Neural progenitor cell (in vitro differentiated cells): ENCODE results near the genes CFL2, PPP2R3C, BRMS1L, NKX2-1 and PAX9.

DNA sequence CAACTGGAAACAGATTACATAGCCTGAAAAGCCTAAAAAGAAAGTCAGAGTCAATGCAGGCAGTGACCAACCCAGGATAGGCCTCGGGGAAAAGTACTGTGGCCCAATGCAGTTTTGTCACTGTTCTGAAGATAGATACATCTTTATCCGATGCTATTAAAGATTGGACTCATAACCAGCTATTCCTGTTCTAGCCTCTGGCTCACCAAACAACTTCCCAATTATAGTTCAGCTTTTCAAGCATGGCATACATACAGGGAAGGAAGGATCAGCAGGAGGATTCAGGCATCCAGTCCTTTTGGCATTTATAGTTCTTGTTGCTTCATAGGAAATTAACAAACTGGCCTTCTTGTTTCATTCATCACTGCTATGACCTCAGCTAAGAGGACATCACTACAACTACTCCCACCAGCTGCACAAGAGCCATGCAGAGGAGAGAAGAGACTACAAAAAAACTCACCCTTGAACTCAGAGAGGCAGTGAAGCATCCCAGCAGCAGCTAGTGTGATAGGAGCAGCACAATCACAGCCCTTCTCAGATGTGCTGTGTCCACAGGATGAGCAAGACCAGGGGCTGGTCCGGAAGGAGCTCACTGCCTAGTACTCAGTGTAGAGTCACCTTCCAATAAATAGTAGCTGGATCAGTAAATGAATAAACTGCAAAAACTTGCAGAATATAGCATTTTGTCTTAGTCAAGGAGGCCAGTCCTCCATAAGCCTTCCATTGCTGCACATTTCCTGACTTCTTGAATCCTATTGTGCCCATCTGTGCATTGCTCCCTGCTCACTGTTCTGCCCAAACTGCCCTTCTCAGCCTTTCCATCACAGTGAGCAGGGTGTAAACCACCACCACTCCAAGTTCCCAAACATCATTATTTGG, 100.4 kb downstream of the SPTSSA start:
- RAMPAGE, long total RNA, result no peak

DNA sequence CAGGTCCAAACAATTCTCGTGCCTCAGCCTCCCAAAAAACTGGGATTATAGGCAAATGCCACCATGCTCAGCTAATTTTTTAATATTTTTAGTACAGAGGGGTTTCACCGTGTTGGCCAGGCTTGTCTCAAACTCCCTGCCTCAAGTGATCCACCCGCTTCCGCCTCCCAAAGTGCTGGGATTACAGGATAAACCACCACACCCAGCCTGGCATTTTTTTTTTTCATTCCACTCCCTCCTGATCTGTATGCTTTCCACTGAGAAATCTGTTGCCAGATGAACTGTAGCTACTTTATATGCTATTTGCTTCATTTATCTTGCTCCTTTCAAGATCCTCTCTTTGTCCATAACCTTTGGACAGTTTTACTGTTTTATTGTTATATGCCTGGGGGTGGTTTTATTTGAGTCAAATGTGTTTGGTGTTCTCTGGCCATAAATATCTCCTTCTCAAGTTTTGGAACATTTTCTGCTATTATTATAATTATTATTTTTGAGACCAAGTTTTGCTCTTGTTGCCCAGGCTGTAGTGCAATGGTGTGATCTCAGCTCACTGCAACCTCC, 18.8 kb downstream of the EAPP start:
- RAMPAGE, long total RNA, result no peak

GRCh38 chr14:34605462-34605926, 24.5 kb downstream of the SNX6 start:
- RAMPAGE, long total RNA, result no peak

GRCh38 chr14:34688407-34689174, 25.8 kb downstream of the CFL2 start:
- RAMPAGE, long total RNA, result no peak

- RAMPAGE, long total RNA, result no peak
These were observed 14.2 kb downstream of the CFL2 start for GRCh38 chr14:34700072-34700682.

GRCh38 chr14:34714111-34715322, at the start of gene CFL2:
CFL2 (minus strand) TSS chr14:34714593.
- RAMPAGE, long total RNA, result no peak

GRCh38 chr14:34857550-34858140, 17.5 kb downstream of the BAZ1A start:
- RAMPAGE, long total RNA, result no peak

DNA sequence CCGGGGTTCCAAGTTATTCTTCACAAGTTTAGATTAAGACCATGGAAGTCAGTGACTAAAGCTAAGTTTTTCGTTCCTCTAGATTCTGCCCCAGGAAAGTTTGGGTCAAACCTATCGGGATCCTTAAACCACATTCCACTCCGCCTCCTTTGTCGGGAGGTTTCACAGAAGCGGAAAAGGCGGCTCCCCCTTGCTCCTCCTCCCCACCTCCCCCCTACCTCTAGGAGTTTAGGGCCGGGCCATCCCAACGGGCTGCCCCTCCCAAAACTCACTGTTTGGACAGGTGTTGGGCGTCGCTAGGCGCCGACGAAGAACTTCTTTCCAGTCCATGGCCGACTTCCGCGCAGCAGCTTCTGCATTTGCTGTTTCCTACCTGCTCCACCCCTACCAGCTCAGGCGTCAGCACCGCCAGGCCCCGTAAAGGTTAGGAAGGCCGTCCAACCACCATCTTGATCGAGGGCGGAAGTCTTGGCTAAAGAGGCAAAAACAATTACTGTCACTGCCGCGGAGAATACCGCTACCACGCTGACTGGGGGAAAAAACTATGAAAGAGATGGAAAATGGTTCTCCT, at the start of gene PPP2R3C:
TSS of gene PPP2R3C (minus strand) at position 361 of the 571 bp plus-strand sequence.
- RAMPAGE, long total RNA, result no peak

DNA sequence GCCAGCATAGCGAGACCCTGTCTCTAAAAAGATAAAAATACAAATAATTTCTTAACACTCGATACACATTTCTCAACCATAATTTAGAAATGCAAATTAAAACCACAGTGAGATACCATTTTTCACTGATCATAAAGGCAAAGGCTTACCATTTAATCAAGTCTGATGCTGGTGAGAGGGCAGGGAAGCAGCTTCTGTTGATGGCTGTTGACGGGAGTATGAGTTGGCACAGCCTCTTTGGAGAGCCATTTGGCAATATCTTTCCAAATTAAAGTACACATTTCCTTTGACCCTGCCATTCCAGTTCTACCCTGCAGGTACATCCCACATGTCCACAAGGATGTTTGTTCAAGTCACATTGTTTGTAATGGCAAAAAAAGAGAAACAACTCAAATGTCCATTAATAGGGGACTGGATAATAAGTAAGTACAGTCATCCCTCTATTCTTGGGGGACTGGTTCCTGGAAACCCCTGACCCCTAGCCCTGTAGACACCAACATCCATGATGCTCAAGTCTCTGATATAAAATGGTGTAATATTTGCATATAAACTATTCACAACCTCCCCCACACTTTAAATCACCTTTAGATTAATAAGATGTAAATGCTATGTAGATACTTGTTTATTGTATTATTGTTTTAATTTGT, 50.7 kb downstream of the NFKBIA start:
- RAMPAGE, long total RNA, result no peak

GRCh38 chr14:35825758-35826640, at the start of gene BRMS1L:
BRMS1L (plus strand) TSS chr14:35826338.
- RAMPAGE, long total RNA, result start-site peak on the plus strand at chr14:35826456-35826465, 109 and 99 reads in 2 replicates

- RAMPAGE, long total RNA, result no peak
These were observed 242.6 kb downstream of the BRMS1L start for GRCh38 chr14:36068660-36069199.

DNA sequence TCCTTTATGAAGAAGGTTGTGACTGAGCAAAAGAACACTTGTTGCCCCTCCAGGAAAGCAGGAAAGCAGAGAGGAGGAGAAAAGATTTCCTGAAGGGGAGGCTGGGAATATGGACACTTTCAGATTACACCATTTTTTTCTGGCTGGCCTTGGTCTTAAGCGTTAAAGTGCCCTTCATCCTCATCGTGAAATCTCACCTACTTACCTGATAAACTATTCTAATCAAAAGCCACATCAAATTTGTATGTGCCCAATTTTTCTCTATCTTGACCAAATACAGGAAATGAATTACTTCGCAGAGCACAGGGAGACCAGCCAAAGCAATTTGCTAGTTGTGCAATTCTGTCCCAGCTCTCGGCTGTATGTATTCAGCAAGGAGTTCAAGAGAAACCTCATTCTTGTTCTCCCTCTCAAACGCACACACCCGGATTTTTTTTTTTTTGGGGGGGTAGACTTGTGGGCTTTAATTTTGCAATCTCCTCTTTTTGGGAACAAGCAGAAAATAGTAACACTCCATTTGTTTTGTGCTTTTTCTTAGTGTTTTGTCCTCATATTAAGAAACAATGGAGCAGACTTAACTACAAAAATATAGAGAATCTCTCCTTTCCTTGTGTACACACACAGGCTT, 64.4 kb downstream of the MBIP start:
- RAMPAGE, long total RNA, result no peak

- RAMPAGE, long total RNA, result no peak
These were observed 89.4 kb downstream of the NKX2-1 start for GRCh38 chr14:36430514-36431244.

DNA sequence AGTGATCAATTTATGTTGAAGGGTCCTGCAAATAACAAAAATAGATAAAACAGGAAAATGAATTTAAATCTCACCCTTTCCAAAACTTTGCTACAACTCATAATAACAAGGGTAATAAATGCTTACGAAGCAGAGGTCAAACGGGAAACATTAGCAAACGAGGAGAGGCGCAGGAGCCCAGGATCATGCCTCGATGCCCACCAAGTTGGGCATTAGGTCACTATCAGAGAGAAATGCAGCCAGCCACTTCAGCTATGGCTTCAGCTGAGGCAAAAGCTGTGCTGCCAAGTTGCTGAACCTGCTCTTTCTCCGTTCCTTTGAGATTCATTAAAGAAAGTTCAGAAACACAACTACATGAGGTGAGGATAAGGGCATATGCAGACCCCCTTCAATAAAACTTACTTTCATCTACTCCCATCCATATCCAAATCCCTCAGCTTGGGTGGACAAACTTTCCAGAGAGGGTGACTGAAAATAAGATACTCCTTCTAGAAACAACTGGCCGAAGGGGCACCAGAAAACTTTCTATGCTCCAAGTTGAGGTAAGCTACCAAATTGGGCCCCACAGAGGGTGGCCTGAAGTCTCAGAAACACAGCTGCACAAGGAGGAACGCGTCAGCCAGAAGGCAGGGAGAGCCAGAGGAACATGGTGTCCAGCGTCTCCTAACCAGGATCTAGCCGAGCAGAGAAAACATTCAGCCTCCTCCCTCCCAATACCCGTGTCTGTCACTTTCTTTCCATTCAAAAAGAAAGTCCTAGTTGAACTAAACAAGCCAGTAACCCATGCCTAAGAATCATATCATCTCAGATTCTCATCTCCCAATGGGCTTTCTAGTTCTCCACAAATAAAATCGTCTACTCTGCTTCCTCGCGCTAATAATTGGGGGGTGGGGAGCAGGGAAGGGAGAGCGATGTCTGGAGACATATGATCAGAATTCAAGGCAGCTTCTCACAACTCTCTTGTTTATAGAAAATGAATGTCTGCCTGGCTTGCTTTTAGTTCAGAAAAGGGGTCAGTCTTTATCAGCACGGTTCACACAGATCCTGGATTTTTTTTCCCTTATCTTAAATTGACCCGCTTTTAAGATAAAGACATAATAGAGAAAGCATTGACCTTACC, 7.7 kb downstream of the NKX2-1 start:
- RAMPAGE, long total RNA, result no peak

DNA sequence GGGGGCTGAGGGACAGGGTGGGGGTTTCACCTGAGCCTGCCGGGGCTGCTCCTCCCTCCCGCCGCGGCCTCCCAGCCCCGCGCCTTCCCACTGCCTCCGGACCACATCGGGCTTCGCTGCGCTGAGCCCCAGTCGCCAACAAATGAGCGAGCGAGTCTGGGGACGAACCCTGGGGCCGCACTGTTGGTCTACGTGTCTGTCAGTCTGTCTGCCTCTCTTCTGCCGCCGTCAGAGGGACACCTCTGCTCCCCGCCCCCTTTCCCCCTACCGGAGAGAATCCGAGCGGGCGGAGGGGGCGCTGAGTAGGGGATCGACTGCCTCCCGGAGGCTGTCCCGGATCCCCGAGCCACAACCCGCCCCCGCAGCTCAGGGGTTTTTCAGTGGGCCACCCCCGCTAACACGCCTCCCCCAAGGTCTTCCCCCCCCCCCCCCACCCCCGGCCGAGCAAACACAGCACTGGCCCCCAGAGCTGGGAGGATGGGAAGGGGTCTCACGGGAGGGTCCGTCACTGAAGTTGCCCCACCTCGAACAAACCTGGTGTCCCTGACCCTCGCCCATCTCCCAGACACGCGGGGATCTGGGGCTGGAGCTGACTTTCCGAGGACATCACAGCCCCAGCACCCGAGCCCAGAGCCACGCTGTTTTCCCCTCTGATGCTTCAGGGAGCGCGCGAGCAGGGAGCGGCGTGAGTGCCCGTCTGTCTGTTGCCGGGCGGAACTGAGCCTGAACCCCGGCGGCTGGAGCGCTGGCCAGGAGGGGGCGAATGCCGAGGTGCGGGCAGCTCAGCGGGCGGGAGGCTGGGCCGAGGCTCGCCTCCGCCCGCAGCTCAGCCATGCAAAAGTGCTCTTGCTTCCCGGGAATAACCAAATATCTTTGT, at the start of gene NKX2-1:
TSS of gene NKX2-1 (minus strand) at position 210 of the 877 bp plus-strand sequence.
- RAMPAGE, long total RNA, result no peak

GRCh38 chr14:36523968-36524841, 4.2 kb upstream of the NKX2-1 start:
- RAMPAGE, long total RNA, result no peak

GRCh38 chr14:36661581-36662497, at the start of gene PAX9:
PAX9 (plus strand) TSS chr14:36661860.
- RAMPAGE, long total RNA, result no peak

DNA sequence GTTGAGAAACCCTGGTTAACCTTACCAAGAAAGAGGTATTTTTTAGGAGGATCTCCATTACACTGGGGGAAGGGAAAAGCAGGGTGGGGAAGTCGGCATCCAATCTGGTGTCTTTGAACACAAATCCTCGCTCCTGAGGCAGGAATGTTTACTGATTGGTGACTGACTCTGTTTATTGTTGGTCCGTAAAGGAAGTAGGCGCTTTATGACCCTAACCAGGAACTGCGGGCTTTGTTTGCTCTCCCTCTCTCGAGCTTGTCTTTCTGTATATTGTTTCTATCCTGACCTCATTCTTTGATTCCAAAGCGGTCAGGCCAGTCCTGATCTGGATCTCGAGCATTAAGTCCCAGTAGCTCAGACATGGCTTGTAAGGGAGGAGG, 194.4 kb downstream of the PAX9 start:
- RAMPAGE, long total RNA, result no peak

- RAMPAGE, long total RNA, result no peak
These were observed 12.3 kb downstream of the FOXA1 start for GRCh38 chr14:37582669-37583241.

GRCh38 chr14:37587514-37588103, 7.4 kb downstream of the FOXA1 start:
- RAMPAGE, long total RNA, result no peak